Right ventricle myocardium (tissue), 1 donor: ENCODE measurements around the gene AMELX.

DNA sequence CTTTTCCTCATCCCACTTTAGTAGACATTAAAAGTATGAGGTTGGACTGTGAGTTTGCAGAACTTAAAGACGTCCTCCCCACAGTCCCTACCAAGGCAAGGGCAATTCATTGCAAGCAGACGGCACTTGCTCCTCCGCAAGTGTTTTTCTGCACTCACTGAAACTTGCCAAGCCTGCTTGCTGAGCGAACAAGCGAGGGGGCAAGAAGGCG is 1.6 kb downstream of the MID1 start:
- PRO-cap, 2 experiments = no peak in any of the 2 experiments

GRCh38 chrX:10619141-10619496 is 1.3 kb downstream of the MID1 start:
- PRO-cap, 2 experiments = no peak in any of the 2 experiments

GRCh38 chrX:11292998-11293466 is at the start of gene AMELX:
Gene AMELX (plus strand): TSS chrX:11293413.
- PRO-cap, 2 experiments = no peak in any of the 2 experiments

GRCh38 chrX:11309160-11309548 is 15.9 kb downstream of the AMELX start:
- PRO-cap, 2 experiments = no peak in any of the 2 experiments

GRCh38 chrX:11766375-11766952 is 8.4 kb downstream of the MSL3 start:
- PRO-cap, 2 experiments = no peak in any of the 2 experiments

DNA sequence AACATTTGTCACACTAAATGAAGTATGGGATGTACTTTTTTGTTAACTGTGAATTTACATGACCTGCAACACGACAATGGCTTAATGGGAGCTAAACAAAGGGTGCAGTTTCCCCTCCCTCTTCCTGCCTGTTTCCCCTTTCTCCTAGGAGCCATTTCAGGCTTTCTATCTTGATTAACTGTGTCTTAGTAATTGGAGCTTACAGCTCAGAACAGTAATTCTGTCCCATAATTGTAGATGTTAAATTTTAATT is 220.0 kb upstream of the PRPS2 start:
- PRO-cap, 2 experiments = no peak in any of the 2 experiments

GRCh38 chrX:12783796-12784245 is 7.4 kb upstream of the PRPS2 start:
- PRO-cap, 2 experiments = no peak in any of the 2 experiments

- PRO-cap, 2 experiments = no peak in any of the 2 experiments
Observed at GRCh38 chrX:12823101-12823676, 32.0 kb downstream of the PRPS2 start.

GRCh38 chrX:12981955-12982376 is 7.1 kb downstream of the TMSB4X start:
- PRO-cap, 2 experiments = no peak in any of the 2 experiments

- PRO-cap, 2 experiments = no peak in any of the 2 experiments
Observed at GRCh38 chrX:13029424-13029751, 15.0 kb downstream of the FAM9C start.

GRCh38 chrX:13029752-13030899 is 14.3 kb downstream of the FAM9C start:
- PRO-cap, 2 experiments = no peak in any of the 2 experiments

DNA sequence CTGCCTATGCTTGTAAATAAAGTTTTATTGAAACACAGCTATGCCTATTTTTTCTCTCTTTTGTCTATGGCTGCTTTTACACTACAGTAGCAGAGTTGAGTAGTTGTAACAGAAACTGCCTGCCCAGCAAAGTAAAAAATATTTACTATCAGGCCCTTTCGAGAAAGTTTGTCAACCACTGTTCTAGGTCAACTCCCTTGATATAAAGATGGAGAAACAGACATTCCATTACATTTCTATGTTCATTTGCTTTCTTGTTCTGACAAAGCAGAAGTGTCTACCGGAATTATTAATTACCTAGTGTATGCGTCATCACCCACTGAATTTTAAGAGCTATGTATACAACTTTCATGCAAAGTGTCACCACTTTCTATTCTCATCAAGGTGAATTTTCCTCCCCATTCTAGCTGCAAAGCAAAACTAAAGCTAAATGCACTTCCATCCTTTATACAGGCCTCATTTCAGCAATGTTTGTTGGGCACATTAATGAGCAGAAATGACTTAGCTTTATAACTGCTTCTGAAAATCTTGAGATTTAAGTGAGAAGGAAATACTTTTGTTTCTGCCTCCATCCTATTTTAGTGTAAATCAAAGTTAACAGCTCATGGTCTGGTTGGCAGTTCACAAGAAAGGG is 7.0 kb upstream of the FAM9C start:
- PRO-cap, 2 experiments = no peak in any of the 2 experiments

DNA sequence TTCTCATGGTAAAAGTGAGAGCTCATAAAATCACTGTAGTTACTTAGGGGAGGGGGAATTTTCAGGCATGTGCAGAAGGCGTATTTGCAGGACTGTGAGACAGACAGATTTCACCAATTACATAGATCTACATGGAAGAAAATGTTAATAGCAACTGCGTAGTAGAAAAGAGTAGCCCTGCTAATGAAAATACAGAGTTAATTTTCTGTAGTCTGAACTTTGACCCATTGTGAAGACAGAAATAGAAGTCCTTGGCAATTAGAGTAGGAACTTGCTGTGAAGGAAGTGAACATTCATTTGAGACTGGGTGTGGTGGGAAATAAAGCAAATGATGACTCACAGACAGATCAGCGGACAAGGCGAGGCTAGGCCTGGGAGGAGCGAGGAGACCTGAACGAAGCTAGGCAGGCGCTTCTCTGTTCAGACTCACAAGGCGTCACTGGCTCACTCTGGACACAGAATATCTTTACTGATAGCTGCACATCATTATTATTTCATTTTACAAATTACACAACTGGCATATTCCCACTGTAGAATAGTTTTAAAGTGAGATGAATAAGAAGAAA is 57.2 kb upstream of the FAM9C start:
- PRO-cap, 2 experiments = peak in 2 of 2 experiments; most common plus-strand start position 437 of the sequence (in 2)

- PRO-cap, 2 experiments = no peak in any of the 2 experiments
Observed at GRCh38 chrX:13123986-13124265, 79.5 kb upstream of the FAM9C start.

- PRO-cap, 2 experiments = no peak in any of the 2 experiments
Observed at GRCh38 chrX:13223988-13224266, 95.9 kb downstream of the ATXN3L start.

DNA sequence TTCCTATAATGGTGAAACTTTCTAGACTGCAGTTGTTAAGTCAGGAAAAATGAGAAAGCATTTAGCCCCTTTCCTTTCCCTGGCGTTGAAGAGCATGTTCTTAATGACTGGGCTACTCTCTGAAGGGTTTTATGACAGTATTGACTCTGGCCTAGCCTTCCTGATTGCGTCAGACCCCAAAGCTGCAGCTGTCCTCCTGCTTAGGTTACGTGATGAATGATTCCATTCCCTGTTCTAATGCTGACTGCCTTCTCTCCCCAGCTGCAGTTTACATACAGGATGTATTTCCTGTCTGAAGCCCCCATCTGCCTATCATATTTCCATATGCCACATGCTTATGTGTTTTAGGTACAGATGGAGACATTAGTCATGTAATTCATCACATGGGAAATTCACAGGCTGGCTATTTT is 105.8 kb upstream of the EGFL6 start:
- PRO-cap, 2 experiments = no peak in any of the 2 experiments

DNA sequence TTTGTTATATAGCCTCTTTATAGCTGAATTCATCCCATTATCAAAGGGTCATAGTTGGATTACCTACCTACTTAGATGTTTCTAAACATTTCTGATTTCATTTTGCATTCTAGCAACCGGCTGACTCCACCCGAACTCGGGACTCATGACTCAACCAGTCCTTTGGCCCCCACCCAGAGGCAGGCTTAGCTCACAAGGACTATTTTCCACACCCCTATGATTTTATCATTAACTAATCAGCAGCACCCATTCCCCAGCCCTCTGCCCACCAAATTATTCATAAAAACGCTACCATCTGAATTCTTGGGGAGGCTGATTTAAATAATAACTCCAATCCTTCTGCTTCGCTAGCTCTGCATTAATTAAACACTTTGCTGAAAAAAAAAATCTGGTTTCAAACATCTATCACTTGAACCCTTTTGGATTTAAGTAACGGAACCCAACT is 79.9 kb upstream of the EGFL6 start:
- PRO-cap, 2 experiments = no peak in any of the 2 experiments

GRCh38 chrX:13662171-13662993 is 9.4 kb downstream of the TCEANC start:
- PRO-cap, 2 experiments = no peak in any of the 2 experiments

- PRO-cap, 2 experiments = no peak in any of the 2 experiments
Observed at GRCh38 chrX:13816069-13816393, 862 bp downstream of the GPM6B start.

DNA sequence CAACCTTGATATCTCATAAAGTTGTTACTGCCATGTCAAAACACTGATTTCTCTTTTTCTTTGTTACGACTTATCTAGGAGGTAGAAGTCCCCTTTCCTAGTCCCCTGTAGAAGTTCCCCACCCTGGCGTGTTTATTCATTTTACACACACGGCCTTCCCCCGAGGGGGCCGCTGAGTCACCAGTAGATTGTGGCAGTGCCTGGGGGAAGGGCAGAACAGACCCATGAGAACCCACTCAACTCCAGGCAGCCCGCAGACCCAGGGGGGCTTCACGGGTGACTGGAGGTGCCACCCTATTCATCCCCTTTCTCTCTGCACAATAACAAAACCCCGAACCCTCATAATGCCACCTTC is 20.3 kb upstream of the GPM6B start:
- PRO-cap, 2 experiments = no peak in any of the 2 experiments